Sternocleidomastoid (tissue), 1 donor: Measurements from ENCODE around the gene ELP4.

DNA sequence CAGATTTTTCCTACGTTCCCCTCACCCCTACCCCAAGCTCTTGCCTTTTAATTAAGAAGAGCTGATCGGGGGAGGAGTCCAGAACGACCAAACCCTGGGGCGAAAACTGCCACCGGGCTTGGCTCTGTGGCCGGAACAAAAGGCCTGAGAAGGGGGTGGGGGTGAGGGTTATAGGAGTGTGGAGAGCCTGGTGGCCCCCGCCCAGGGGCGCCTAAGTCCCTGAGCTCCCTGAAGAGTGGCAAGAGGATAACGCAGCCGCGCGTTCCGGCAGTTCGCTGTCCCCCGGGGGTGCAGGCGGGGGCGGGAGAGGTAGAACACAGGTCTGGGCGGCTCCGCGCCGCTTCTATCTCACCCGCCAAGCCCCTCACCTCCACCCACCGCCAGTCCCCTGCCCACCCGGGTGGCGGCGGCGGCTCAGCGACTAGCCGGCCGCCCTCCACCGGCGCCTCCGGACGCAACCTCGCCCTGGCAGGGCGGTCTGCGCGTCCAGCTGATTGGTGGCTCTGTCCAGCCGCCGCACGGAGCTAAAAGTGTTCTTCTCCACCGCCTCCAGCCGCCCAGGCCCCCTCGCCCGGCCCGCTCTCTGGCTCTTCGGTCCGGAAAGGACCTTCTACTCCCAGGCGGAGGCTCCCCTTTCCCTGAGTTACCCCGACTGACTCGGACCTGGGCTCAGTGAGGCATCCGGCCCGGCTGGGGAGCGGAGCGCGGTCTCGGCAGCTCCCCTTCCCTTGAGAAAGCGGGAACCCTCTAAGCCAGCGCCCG lies 18.8 kb upstream of the BDNF start:
- PRO-cap = no peak

- PRO-cap = no peak
Measured at GRCh38 chr11:27934115-27934611, 173.8 kb downstream of the KIF18A start.

DNA sequence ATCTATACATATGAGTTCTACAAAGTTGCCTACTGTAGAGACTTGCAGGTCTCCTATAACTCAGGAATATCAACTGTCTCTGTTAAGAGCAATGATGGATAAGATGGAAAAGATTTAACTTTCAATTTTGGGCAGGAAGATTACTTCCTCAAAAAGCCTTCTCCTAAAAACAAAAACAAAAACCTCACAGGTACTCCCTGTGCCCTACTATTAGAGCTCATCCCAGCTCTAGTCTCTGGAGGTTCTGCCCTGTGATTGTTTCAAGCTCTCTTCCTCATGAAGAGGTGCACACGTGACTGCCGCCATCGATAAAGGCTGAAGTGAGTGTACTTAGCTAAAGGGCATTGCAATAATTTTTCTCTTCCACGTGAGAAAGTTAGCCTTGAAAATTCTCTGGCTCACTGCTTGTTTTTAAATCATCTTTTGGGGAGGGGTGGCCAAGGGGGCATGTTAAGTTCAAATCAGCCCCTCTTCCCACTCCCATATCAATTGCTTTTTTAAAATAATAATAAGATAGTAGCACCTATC lies 36.6 kb downstream of the MPPED2 start:
- PRO-cap = no peak

- PRO-cap = no peak
Measured at GRCh38 chr11:30635352-30636041, 49.3 kb upstream of the MPPED2 start.

DNA sequence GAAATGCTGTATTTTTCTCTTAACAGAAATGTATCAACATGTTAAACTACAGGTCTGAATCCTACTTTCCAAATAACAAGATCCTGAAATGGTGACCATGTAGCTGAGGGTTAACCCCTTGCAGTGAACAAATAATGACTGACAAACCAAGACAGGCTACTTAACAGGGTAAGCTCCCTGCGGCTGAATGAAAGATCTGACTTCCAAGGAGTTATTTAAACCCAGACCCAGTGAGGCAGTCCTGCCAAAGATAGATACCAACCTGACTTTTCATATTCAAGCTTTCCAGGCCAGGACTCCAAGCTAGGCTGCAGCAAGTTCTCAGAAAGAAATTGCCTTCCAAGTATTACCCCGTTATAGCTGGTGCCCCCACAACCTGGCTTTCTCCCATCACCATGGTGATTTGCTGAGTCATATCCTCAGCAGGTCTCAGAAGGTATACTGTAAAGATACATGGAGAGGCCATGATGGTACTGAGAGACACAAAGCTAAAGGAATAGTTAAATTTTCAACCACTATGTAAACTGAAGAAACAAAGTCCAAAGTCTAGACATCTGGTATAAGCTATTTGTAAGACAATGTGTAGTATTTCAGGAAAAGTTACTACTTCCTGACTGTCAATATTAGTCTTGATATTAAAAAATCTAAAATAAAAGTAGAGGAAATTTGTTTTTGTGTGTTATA lies 377.2 kb downstream of the DCDC1 start:
- PRO-cap = no peak

GRCh38 chr11:31446353-31447025 lies 62.9 kb downstream of the IMMP1L start:
- PRO-cap = no peak

DNA sequence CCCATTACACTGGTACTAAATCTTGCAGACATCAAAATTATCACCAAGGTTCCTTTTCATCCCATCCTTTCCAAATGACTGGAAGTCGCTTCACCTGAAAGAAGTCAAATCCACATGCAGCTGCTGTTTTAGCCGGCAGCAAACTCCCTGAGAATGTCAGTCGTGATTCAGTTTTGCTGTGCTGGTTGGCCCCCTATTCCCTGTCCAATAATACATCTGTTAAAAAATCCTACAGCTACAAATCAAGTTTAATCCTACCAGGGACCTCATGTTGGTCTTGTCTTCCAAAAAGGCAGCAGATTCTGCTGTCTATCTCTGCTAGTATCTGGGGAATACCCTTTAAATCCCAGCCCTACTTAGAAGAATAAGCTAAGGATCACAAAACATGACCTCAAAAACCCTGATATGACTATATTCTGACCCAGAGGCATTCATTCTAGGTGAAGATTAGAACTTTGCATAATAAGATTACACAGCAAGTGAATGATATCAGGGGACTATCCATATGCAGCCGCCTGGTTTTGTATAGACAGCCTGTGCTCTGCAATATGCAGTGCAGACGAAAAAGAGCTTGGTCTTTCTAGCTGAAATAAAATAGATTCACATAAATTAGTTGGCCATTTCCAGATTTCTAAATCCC lies 31.6 kb downstream of the IMMP1L start:
- PRO-cap = no peak

- PRO-cap = bidirectional peak, plus-strand start at chr11:31509809, minus-strand start at chr11:31509606
Measured at GRCh38 chr11:31509312-31510314, at the start of gene ELP4. Gene ELP4, plus strand, starts transcription at chr11:31509767.

DNA sequence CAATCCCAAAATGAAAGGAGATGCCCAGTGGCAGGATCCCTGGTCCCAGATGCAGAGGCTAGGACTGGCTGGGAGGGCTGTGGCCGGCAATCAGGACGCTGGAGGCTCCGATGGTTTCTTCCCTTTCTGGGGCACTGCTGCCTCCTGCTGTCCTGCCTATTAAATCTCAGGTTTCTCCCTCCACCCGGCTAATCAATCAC lies 82.5 kb downstream of the RCN1 start:
- PRO-cap = no peak

DNA sequence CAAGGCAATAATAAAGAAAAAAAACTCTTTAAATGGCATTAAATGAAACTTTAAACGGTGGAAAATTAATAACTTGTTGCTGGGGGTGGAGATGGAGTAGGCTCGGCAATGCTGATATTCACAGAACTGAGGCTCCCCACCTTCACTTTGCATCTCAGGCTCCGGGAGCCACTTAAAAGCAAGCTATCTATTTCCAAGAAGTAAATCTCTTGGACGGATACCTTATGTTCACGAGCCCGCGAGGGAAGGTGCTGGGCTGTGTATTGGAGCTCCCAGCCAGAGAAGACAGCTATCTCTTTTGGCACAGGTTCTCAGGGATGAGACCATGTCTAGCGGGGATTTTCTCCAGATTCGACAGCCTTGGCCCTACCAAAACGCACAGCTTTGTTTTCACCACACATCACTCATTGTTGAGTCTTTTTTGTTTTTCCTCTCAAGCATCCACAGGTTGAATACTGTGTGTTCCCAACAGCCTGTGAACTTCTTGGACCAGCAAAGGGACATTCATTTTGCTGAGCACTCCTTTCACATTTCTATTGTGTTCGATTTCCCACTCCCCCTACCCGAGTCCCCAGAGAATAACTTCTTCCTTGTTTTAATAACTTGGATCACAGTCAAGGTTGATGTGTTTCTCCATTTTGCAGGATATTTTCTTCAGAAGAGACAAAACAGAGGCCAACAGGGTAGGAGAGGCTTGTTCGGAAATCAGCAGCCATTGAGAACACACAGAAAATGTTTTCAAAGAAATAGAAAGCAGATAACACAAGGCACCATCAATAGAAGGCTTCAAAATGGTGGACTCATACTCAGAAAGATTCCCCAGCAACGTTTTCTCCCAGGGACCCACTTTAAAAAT lies 23.2 kb downstream of the WT1 start:
- PRO-cap = no peak

GRCh38 chr11:32429765-32430286 lies 5.5 kb downstream of the WT1 start:
- PRO-cap = no peak

DNA sequence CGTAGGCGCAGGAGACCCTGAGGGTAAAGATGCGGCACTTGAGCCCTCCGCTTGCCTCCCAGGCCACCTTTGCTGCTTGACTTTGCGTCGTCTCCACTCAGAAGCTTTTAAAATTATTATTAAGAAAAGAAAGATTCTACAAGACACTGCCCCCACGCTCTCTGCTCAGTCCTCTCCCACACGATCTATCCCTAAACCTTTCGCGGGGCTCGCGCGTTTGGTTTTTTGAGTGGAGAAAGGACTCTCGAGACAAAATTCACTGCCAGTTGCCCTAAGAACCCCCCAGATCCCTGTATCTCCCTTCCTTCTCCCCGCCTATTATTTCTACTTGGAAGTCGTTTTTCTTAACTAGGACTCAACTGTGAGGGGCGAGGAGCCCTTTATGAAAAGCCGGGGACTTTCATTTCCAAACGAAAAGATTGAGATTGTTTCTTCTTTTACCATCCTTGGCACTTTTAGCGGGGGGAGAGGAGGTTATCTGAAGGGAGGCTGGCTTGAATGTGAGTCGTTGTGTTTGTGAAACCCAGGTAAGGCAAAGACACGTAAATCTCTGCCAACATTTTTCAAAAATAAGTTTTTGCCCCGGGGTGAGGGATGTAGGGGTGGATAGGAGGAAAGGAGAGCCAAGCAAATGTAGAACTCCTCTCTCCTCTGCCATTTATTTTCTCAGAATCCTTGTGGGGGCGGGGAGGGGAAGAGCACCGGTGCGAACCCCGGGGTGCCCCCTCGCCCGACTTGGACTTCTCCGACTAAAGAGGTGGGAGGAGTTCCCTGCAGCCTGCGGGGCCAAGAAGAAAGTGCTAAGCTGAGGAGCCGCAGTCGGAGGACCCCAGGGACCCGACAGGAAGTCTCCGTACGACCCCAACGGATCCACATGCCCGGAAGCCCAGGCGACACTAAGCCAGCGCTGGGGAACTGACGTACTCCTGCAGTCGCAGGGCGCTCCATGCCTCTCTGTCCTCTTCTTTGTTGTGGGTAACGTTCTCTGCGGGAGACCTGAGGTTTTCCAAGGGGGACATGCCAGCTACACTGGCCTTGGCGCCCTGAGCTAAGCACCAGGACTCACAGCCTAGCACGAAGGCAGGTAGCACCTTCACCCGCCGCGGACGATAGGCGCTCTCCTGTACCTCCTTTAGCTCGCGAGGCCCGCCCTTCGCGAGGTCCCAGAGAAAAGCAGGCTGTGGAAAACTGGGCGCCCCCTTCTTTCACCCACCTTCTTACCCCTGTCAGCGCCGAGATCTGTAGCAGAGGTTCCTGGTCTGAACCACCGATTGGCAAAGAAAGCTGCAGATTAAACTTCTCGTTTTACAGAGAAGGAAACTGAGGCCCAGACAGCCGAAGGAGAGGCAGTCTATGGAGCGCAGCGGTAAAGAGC lies 2.3 kb upstream of the WT1 start:
- PRO-cap = no peak

DNA sequence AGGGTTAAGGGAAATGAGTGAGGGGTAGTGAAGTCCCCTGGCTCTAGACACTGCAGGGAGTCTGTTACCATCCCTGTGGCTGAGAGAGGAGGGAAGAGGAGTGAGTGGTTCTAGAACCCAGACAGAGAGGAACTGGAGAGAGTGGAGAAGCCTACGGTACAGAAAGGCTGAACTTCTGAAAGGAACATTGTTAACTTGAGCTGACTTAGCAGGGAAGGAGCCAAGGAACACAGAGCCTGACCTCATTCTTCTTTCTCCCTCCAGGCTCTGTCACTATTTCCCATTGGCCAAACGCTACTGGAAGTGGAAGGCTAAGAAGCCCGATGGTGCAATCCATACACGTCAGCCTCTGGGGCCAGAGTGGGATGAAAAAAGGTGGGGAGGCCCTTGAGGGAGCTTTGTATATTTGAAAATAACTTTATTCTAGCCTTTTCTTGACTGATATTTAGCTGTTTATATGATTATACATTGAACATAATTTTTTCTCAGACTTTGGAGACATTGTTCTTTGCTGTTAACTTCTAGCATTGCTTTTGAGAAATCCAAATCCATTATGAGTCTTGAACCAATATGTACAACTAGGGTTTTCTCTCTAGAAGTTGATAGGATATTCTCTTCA lies 16.5 kb upstream of the WT1 start:
- PRO-cap = no peak

DNA sequence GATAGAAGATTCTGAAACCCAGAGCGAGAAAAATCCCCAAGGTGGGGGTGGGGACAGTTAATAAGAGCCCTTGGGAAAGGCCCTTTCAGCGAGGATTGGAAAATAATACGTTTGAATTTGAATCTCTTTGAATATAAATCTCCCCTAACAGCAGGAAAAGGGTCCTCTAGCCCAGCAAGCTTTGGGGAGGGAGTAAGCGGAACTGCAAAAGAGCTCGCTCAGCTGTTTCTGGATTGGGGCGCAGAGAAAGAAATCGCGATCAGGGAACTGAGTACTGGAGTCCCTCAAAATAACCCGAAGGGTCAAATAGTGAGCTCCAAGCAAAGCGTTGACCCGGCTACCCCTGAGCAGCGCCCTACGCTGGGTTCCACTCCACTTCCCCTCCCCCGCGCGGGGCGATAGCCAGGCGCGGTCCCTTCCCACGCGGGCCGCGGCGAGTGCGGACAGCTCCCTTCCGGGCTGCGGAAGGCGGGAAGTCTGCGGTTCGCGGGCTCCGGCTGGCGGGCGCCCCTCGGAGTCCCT lies 432 bp upstream of the QSER1 start:
- PRO-cap = bidirectional peak, plus-strand start at position 474 of the sequence, minus-strand start at position 439 of the sequence

- PRO-cap = no peak
Measured at GRCh38 chr11:32931952-32932671, 39.5 kb downstream of the QSER1 start.

DNA sequence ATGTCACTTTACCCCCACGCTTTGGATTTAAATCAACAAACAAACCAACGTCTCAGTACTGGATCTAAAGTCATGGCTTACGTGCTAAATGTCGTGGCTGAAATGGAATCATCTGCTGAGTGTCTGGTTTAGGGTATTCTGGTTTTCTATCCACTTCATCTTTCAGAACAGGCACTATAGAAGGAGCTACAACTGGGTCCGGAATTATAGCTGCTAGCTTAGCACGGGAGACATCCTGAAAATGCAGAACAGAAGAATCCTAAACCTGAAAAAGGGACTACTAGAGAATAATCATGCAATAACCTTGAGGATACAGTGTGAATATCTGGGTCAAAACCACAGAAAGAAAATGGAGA lies 47.5 kb downstream of the TCP11L1 start:
- PRO-cap = no peak

- PRO-cap = no peak
Measured at GRCh38 chr11:33277723-33278235, 20.6 kb downstream of the HIPK3 start.

GRCh38 chr11:33334621-33335574 lies 41.0 kb upstream of the KIAA1549L start:
- PRO-cap = no peak

GRCh38 chr11:33355085-33356090 lies 20.5 kb upstream of the KIAA1549L start:
- PRO-cap = no peak

GRCh38 chr11:33731969-33732168 lies 4.4 kb downstream of the CD59 start:
- PRO-cap = no peak